Mesenchymal stem cell of the bone marrow (primary cell): Measurements from ENCODE around the gene ISM1.

DNA sequence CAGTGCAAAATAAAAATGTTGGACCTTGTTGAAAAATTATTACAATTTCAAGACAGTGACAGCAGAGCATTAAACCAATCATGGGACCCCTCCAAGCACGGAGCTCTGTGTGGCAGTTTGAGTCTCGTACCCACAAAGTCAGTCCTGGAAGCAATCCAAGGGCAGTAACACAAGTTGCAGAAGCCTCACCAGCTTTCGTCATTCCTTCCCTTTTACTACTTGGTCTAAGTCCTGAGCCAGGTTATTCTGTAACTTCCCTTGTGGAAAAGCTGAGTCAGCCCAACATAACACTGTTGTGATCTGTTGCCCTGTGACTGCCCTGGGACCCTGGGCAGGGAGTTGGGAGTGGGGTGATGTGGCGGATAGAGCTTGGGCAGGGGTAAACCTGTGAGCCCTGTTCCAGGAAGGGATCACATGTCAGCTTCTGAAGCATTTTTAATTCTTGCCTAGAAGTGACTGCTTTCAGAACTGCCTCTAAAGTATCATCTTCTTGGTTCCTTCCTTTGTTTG, 183.6 kb upstream of the JAG1 start:
- CAGE, long polyA plus RNA = no peak

DNA sequence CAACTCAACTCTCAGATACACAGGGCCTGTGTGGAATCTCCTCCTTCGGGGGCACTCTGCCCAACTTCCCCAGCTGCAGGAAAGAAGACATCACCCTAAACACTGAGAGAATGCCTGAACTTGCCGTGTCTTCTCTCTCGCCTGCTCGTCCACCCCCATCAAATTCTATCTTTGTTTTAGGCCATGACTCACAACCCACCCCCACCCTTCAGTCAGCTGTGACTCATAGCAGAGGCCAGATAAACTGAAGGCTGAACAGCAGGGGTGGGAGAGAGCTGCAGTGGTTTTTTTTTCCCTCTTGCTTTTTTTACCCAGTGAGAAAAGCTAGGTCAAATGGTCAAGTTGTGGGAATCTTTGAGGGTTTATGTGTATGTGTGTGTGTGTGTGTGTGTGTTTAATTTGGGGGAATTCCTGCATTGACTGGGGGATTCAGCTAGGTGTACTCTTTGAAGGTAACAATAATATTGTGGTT, 593.5 kb upstream of the JAG1 start:
- CAGE, long polyA plus RNA = no peak

- CAGE, long polyA plus RNA = no peak
These were observed 61.7 kb downstream of the BTBD3 start for GRCh38 chr20:11979361-11979825.

DNA sequence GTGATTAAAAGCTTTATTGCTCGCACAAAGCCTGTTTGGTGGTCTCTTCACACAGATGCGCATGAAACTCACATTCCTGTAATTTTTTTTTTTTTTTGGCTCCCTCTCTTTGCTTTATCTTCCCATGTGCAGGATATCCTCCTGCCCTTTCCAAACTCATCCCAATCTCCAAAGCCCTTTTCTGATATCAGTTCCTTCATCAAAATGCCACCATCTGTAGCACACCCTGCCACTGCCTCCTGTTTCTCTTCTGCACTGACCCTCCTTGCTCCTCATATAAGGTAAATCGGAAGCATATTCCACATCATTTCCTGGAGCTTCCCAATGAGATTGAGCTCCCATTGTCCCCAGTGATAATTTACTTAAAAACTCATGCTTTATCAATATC, 255.4 kb upstream of the SPTLC3 start:
- CAGE, long polyA plus RNA = no peak

GRCh38 chr20:13220989-13221433, at the start of gene ISM1:
ISM1 (plus strand) TSS chr20:13221274.
- CAGE, long polyA plus RNA = no peak

- CAGE, long polyA plus RNA = no peak
These were observed 203.2 kb downstream of the ISM1 start for GRCh38 chr20:13424213-13424739.

GRCh38 chr20:13470865-13471318, 167.8 kb downstream of the TASP1 start:
- CAGE, long polyA plus RNA = no peak

DNA sequence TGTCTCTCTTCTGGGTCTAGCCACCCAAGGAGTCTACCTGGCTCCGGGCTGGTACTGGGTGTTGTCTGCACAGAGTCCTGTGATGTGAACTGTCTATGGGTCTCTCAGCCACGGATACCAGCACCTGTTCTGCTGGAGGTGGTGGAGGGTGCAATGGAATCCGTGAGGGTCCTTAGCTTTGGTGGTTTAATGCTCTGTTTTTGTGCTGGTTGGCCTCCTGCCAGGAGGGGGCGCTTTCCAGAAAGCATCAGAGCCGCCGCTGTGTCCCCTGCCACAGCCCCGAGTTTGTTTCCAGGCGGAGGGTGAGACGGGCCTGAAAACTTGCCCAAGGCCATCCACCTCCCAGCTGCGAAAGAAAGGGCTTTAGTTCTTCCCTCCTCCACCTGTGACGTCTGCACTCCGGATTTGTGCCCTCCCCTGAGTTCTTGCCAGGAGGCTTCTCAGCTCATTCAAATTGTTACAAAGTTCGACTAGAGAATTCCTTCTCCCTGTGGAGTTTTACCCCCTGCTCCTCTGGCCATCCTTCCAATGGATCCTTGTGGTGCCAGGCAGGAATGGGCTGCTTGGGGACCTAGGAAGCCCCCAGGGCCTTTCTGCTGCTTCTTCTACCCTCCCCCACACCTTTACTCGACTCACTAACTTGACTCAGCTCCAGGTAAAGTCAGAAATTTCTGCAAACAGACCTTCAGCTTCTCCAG, 873.8 kb downstream of the KIF16B start:
- CAGE, long polyA plus RNA = no peak

DNA sequence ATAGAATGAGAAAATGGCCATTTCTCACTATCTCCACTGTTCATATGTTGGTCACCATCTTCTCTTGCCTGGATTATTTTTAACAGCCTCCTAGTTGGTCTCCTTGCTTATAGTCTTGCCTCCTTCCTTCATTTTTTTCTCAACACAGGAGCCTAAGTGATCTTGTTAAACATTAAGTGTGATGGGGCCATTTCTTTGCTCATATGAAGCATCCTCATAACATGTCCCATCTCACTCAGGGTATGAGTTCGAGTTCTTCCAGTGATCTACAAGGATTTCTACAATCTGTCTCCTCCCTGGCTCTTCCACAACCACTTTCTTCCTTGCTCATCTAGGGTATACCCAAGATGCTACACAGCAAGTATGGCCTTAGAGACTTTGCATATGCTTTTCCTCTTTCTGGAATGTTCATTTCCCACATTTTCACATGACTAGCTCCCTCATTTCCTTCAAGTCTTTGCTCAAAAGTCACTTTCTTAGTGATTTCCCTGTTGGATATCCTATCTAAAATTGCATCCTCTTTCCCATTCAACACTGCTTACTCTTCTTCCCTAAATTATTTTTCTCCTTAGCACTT, 233.4 kb downstream of the KIF16B start:
- CAGE, long polyA plus RNA = no peak

GRCh38 chr20:16530507-16530803, 42.8 kb downstream of the KIF16B start:
- CAGE, long polyA plus RNA = no peak

DNA sequence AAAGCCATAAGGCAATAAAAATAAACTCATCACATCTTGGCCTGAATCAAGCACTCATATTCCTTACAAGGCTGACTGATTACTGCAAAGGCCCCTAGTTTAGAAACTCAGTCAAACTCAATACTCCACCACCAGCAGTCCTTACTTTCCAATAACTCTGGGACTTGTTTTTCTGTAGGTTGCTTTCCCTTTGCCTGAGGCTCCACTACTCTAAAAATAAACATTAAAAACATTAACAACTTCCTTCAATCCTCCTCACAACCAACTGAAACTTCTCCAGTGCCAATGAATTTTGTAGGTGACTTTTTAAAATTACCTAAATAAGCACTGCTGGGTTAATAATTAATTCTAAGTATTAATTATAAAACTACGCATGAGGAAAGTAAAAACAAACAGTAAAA, 3.8 kb downstream of the KIF16B start:
- CAGE, long polyA plus RNA = no peak

GRCh38 chr20:16730114-16731094, 578 bp downstream of the SNRPB2 start:
- CAGE, long polyA plus RNA = no peak

- CAGE, long polyA plus RNA = no peak
These were observed 137.4 kb downstream of the BFSP1 start for GRCh38 chr20:17393852-17394060.

DNA sequence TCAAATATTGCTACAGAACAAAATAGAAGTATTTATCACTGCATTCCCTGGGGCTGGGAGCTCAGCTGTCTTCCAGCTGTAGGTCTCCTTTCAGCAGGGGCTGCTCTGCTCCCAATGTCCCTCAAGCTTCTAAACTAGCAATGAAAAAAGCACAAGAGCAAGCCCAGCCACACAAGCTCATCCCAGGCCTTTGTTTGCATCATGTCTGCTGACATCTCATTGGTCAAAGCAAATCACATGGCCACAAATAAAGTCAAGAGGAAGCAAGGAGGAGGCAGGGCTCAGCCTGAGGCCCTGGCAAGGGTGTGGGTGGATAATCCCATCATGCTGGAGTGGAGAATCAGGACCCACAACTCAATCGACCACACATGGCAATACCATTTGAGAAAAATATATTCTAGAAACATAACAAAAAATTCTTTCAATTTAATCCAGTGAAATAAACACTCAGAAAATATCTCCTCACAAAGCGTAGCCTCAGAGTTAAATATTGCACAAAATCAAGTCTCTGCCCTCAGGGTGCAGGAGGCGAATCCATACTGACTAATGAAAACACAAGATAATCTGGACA, 2.3 kb upstream of the BFSP1 start:
- CAGE, long polyA plus RNA = no peak

- CAGE, long polyA plus RNA = no peak
These were observed 47.0 kb downstream of the RRBP1 start for GRCh38 chr20:17634702-17635776.

- CAGE, long polyA plus RNA = no peak
These were observed 27.4 kb downstream of the RRBP1 start for GRCh38 chr20:17654503-17655188.

DNA sequence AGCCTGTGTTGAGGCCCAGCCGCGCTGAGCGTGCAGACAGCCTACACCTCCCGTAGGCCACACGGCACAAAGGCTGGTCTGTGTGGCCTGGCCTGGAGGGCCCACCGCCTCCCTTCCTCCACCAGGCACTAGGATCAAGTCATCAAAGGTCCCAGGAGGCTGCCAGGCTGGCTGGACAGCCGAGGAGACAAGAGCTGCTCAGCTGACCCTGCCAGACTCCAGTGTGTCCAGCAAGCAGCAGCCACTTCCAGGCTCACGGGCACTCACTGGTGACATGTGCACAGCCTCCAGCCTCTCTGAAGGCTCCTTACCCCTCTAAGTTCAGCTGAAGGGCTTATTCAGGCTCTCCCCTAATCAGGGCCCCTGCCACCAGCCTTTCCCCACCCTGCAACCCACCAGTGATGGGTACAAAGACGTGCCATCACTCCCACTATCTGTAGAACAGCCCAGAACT, 86.1 kb downstream of the SNX5 start:
- CAGE, long polyA plus RNA = no peak

DNA sequence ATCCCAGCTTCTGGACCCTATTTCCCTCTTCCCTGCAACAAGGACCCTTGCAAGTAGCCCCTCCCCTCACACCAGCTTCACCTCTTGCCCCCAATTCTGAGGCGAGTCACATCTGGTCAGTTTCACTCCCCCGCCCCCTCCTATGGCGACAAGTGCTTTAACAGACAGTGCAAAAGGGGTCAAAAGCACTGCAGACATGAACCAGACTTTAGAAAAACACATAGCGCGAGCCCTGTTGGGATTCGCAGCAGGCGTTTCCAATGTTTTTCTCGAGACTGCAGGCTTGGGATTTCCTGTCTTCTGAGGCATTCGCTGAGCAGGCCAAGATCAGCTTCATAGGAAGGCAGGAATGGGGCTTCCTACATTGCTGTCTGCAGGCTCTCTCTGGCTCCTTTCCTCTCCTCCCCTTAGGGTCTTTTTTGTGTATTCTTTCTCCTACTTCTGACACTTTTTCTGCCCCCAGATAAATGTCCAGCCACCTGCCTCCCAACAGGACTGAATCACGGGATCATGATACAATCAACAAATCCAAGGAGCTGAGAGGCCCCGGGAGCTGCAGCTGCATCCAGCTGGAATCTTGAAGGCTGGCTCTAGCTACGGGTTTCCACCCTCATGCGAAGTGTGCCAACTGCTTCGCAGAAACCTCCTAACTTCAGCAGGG, 31.8 kb downstream of the SNX5 start:
- CAGE, long polyA plus RNA = no peak

DNA sequence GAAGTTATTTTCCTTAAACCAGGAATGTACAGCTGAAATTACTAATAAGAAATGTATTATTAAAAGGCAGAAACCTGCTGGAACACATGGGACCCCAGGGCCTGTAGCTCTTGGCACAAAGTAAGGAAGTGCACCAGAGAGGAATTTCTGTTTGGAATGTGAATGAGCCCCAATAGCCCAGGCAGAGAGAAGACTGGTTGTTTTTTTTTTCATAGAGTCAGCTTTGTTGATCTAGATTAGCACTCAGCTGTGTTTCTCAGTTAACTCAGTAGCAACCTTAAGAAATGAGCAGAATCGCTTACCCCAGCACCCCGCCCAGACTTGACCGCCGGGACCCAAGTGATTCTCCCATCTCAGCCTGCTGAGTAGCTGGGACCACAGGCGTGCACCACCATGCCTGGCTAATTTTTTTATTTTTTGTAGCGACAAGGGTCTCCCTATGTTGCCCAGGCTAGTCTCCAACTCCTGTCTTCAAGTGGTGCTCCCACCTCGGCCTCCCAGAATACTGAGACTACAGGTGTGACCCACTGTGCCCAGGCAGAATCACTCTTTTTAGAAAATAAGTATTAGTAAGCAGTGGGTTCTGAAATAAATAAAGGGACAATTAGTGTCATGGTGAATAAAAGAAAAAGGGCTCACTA, 2.8 kb downstream of the MGME1 start:
- CAGE, long polyA plus RNA = no peak

DNA sequence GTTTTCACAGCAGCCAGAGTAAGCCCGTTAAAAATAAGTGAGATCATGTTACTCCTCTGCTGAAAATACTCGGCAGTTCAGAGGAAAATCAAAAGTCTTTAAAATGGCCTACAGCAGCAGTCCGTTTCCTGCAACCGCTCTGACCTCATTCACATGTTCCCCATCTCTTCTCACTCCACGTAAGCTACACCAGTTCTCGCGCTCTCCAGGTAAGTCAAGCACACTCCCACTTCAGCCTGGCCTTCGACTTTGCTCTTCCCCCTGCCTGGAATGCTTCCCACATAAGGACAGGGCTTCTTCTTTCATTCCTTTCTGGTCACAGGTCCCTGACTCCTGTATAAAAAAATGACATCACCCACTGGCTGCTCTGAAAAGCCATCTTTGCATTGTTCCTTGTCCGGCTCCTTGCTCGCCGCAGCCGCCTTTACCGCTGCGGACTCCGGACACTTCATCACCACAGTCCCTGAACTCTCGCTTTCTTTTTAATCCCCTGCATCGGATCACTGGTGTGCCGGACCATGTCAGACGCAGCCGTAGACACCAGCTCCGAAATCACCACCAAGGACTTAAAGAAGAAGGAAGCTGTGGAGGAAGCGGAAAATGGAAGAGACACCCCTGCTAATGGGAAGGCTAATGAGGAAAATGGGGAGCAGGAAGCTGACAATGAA, 42.8 kb downstream of the MGME1 start:
- CAGE, long polyA plus RNA = no peak